Endodermal cell (in vitro differentiated cells): ENCODE measurements around a stretch of chr2.

GRCh38 chr2:235679577-235680078 is 185.8 kb downstream of the AGAP1 start:
- PRO-cap = no peak

- PRO-cap = no peak
Observed at GRCh38 chr2:235840009-235840923, 327.9 kb downstream of the GBX2 start.

- PRO-cap = no peak
Observed at GRCh38 chr2:235908530-235909198, 259.5 kb downstream of the GBX2 start.

DNA sequence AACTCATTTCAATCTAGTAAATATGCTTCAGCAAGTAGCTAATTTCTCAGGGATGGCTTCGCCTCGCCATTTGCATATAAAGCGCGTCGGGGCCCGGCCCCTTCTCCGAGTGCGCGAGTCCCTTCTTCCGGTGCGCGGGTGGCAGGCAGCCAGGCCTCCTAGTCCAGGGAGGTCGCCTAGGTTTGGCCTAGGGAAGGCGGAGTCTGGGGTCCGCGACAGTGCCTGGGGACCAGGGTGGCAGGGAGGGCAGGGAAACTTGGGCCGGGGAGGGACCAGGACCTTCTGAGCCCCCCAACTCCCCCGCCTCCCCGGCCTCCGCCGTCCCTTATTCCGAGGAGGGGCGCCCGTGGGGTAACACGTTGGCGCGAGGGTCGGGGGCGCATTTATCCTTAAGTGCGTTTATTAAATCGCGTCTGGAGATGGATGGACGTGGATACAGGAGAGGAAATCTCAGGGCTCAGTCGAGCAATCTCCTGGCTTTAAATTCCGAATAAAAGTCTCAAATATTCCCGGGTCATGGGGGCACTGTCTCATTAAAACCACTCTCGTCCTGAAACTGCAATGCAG is 10.4 kb upstream of the GBX2 start:
- PRO-cap = no peak

DNA sequence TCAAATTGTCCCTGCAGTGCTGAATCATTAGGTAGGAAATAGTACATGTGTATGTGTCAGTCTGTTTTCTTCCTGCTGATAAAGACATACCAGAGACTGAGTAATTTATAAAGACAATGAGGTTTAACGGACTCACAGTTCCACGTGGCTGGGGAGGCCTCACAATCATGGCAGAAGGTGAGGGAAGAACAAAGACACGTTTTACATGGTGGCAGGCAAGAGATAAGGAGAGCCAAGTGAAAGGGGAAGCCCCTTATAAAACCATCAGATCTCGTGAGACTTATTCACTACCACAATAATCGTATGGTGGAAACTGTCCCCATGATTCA is 2.6 kb downstream of the ASB18 start:
- PRO-cap = no peak

DNA sequence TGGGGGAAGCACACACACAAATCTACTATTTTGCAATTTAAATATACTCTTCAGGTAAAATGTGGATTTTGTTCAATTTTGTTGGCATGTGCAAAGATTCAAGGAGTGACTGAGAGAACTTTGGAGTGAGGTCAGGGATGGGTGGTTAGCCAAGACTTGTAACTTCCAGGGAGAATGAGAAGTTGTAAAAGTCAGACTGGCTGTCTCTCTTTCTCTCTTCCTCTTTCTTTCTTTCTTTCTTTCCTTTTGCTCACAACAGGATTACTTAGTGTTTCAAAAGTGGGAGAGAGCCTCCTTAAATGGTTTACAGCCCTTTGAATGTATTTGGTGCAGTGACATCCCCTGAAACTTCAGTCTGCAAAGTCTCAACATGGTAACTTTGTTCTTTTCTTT is 995 bp downstream of the ACKR3 start:
- PRO-cap = no peak

GRCh38 chr2:236659718-236660245 is 90.2 kb downstream of the ACKR3 start:
- PRO-cap = no peak

DNA sequence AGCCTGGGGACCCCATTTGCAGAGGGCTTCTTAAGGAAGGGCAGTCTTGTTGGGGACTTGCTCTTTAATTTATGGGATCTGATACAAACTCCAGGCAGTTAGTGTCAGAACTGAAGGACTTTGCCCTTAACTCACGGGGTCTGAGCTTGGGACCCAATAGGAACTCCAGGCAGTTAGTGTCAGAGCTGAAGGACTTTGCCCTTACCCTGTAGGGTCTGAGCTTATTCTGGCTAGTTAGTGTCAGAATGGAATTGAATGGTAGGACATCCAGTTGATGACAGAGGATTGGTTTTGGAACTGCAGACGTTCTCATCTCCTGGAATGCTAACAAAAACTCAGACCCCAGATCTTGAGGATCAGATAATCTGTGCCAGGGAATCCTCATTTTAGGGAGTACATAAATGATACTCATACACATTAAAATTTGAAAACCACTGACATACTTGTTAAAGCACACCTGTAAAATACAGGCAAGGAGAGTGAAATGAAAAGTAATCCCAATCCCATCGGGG is 256.8 kb upstream of the COPS8 start:
- PRO-cap = no peak

- PRO-cap = no peak
Observed at GRCh38 chr2:236833653-236834159, 252.0 kb upstream of the COPS8 start.

DNA sequence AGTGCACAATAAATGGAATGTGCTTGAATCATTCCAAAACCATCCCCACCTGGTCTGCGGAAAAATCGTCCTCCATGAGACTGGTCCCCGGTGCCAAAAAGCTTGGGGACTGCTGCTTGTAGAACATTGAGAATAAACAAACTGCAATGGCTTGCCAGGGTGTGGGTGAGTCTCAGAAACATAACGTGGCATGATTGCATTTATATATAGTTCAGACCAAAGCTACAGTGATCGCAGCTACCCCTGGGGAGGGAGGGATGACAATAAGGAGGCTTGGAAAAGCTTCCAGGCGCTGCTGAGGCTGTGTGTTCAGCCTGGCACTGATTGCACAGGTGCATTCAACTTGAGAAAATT is 133.1 kb upstream of the COPS8 start:
- PRO-cap = no peak

- PRO-cap = no peak
Observed at GRCh38 chr2:236967904-236968567, 117.7 kb upstream of the COPS8 start.

GRCh38 chr2:237073463-237073828 is 12.2 kb upstream of the COPS8 start:
- PRO-cap = no peak

GRCh38 chr2:237100746-237101489 is 15.2 kb downstream of the COPS8 start:
- PRO-cap = no peak

DNA sequence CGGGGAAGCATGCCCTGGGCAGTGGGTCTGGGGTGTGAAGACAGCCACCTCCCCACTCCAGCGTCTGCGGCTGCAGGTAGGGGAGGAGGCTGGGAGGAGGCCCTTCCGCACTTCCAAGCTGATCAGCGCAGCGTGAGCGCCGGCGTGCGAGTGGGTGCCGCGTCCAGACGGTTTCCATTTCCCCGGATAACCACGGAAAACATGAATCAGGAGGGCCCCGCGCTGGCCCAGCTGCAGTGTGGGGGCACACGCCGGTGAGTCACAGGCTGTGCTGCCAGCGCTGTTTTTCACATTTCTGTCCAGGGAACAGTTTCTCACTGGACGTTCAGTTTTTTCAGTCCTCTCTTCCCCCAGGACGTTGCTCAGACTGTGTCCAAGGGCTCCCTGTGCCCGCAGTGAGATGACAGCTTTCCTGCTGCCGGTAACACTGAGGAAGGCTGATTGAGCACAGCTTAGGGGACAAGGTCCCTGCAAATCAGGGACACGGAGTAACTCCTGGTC is 70.8 kb downstream of the COPS8 start:
- PRO-cap = no peak

GRCh38 chr2:237190992-237191505 is 105.4 kb downstream of the COPS8 start:
- PRO-cap = no peak

GRCh38 chr2:237204807-237205663 is 119.3 kb downstream of the COPS8 start:
- PRO-cap = no peak

DNA sequence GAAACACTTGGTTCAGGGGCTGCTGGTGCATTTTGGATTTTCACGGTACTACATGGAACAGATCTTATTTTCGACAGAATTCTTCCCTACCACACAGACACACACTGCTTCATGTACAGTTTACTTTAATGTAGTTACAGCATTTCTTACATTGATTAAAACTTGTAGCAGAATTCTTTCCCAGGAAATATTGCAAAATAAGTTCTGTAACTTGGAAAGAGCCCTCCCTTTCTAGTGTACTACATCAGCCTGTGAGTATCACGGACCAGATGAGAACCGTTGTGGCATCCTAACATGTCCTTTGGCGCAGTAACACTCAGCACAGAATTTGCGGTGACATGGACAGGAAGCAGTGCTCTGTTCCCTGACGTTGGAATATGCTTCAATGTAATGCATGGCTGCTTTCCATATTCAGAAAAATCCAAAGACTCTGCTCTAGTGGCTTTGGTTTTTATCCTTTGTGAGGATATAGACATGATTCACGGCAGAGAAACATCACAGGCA is 122.6 kb downstream of the COPS8 start:
- PRO-cap = no peak

- PRO-cap = no peak
Observed at GRCh38 chr2:237278337-237279013, 135.5 kb downstream of the COL6A3 start.

GRCh38 chr2:237310349-237310655 is 103.7 kb downstream of the COL6A3 start:
- PRO-cap = no peak

DNA sequence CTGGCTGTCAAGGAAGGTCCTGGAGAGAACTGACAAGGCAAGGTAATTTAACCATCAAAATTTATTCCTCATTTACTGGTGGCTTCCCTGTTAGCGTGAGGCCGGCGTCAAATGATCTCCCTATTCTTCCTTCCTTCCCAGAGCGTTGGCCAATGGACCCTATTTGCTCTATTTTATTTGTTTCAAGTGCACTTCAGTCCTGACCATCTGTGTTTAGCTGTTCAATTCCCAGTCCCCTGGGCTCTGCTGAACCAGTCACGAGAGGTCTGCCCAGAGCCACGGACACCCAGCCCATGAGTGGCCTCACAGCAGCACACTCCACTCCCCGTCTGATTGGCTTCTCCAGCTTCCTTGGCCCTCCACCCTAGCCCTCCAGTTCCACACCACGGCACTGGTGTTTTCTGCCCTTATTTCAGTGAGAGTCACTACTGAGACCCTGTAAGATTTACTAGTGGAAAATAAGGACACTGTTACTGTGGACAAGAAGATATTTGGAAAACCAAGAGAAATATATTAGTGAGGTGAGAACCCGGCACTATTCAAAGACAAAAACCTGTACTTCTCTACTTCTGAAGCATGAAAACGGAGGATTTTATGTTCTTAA is 86.7 kb downstream of the COL6A3 start:
- PRO-cap = no peak